Spleen (tissue), 7 donors: ENCODE data around the gene EHHADH.

DNA sequence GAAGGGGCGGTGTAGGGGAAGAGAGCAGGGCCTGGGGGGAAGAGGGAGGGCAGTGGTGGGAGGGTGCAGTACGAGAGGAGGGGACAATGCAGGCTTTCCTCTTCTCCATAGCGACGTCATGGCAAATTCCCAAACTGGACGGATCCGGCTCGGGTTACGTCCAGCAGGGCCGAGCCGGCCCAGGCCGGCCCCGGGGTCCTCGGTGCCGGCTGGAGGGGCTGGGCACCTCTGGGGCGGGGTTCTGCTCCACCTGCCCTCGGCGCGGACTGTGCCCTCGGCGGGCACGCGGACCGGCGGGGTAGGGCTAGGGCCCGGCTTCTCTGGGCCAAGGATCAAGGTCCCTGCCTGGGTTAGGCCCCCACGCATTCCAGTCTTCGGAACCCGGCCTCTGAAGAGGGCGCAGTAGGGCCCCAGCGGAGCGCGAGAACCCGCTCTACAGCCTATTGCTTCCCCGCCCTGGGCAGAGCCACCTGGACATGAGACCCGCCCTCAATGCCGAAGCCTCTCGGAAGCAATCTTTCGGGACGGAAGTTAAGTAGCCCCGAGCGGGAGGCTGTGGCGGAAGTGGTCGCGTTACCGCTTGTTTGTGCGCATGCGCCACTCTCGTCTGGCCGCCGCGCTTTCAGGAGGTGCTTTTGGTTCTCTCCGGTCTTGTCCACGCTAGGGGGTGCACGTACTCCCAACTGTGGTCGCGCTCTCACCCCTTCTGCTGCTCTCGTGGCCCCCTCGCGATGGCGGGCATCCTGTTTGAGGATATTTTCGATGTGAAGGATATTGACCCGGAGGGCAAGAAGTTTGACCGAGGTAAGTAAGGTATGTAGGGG, 1.5 kb downstream of the POLR2H start:
- PRO-cap, 4 experiments: peak in 4 of 4 experiments; most common plus-strand start position 648 of the sequence (in 2); most common minus-strand start position 507 of the sequence (in 4)
- RAMPAGE, long total RNA, 4 experiments: no peak in any of the 4 experiments

- PRO-cap, 4 experiments: no peak in any of the 4 experiments
- RAMPAGE, long total RNA, 4 experiments: no peak in any of the 4 experiments
Observed at GRCh38 chr3:184490961-184491423, 70.6 kb upstream of the EPHB3 start.

GRCh38 chr3:184656455-184656665, 55.5 kb downstream of the MAGEF1 start:
- PRO-cap, 4 experiments: no peak in any of the 4 experiments
- RAMPAGE, long total RNA, 4 experiments: no peak in any of the 4 experiments

- PRO-cap, 4 experiments: peak in 1 of 4 experiments; most common plus-strand start chr3:185153559 (in 1); most common minus-strand start chr3:185153466 (in 1)
- RAMPAGE, long total RNA, 4 experiments: no peak in any of the 4 experiments
Observed at GRCh38 chr3:185153308-185154053, 621 bp upstream of the C3orf70 start.

DNA sequence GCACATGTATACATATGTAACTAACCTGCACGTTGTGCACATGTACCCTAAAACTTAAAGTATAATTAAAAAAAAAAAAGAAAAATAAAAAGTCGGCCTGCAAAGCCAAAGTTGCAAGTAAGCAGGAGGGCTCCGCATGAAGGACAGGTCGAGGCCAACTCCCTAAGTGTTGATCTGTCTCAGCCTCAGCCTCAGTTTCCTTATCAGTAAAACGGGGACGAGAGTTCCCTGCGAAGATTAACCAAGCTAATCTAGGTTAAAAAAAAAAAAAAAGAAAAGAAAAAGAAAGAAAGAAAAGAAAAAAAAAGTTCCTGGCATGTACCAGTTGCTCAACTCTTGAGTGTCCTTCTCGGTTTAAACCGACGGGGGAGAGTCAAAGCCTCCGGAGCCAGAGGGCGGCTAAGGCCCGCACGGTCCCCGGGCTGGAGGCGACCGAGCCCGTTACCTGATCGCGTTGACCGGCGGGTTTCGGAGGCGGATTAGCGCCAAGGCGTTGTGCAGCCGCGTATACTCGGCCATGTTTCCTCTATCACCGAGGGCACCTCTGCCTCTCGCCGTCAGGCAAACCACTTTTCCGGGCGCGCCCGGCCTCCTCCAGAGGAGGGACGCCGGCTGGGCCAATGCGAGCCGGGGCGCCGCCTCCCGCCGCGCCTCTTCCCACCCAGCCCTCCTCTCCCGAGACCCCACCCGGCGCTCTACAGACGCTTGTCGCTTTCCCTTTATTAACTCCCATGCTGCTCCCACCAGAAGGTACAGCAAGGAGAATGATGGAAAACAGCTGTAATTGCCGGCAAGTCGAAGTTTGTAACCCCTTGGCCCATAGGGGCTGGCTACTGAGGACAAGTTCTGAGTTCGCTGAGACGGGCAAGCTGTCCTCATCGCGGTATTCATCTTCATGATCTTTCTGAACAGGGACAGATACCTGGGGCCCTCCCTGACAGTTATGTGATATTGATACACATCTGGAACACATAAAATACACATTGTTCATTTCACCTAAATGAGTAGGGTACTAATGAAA, at the start of gene EHHADH:
Gene EHHADH (minus strand): TSS at position 546 of the 1,021 bp plus-strand sequence.
- PRO-cap, 4 experiments: peak in 4 of 4 experiments; most common plus-strand start position 700 of the sequence (in 2); most common minus-strand start position 546 of the sequence (in 3)
- RAMPAGE, long total RNA, 4 experiments: start-site peak on the minus strand in 3 of 4 experiments, centred at positions 543 to 552 of the sequence, 28 to 41 reads per replicate

DNA sequence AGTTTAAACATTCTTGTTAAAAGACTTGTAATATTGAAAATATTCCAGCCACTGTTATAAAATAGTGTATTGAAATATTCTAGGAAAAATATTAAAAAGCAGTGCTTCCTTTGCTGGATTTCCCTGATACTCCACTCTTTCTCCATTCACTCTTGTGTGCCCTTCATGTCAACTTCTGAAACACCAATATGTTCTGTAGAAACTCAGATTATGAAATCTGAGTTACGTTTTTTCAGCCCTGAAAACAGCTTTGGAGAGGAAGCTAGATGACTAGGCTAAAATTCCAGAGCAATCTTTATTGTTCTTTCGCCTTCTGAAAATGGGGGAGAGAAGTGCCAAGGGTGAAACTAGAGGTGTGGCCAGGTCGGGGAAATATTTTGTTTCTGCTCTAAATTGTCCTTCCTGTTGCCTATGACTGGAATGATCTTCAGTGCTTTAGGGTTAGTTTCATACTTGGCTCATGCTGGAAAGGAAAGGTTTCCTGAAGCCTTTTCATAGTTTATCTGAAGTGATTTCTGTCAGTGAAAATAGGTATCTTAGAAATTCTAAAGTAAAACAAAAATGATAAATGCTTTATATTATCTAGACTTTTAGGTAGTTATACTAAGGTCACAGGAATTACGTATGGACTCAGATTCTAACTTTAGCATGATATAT, 45.9 kb upstream of the MAP3K13 start:
- PRO-cap, 4 experiments: peak in 2 of 4 experiments; most common plus-strand start position 316 of the sequence (in 1); most common minus-strand start position 321 of the sequence (in 2)
- RAMPAGE, long total RNA, 4 experiments: no peak in any of the 4 experiments

- PRO-cap, 4 experiments: no peak in any of the 4 experiments
- RAMPAGE, long total RNA, 4 experiments: no peak in any of the 4 experiments
Observed at GRCh38 chr3:185379017-185379538, 16.1 kb downstream of the MAP3K13 start.

DNA sequence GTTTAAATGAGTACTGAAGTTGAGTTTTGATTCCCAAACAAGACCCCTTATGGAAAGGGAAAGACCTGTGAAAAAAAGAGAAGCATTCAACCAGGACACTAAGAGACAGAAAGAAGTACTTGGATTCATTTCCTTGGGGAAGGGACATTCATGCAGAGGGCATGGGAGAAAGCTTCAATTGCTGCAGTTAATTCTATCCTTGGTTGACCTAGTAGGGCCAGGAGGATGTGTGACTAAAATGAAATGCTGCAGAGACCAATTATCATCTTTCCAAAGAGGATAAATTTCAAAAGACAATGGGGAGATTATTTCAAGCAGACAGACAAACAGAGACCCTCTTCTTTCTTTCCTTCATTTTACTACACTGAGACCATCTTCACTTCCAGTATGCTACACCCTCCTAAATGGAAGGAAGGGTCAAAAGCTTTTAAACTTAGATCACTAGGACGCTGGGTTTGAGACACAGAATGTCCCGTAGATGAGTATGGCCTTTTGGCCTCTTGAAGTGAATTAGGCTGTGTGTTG, 59.7 kb downstream of the TMEM41A start:
- PRO-cap, 4 experiments: no peak in any of the 4 experiments
- RAMPAGE, long total RNA, 4 experiments: no peak in any of the 4 experiments

- PRO-cap, 4 experiments: no peak in any of the 4 experiments
- RAMPAGE, long total RNA, 4 experiments: no peak in any of the 4 experiments
Observed at GRCh38 chr3:185561961-185562520, 9.7 kb upstream of the LIPH start.

DNA sequence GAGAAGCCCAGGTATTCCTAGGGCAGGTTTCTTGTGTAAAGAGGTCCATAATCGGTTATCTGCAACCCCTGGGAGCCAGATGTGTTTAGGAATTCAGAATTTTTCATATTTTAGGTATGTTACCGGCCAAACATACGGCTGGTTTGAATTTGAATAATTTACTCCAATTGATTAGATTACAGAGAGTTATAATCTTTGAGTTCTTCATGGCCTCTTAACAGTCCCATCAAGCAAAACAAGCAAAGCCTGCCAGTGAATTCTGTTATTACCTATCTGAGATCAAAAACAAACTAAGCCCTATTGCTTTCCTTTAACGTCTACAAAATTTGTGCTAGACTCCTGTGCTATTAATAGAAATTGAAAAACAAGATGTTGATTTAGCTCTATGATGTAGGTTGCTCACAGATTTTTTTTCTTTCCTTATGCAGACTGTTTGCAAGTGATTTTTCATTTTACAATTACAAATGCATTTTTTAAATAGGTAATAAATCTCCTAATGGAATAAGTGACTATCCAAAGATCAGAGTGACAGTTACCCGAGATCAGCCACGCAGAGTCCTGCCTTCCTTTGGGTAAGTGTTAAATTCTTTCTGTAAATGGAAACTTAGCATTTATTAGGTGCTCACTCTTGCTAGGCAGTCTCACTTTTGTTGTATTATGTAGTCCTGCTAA, 14.3 kb downstream of the SENP2 start:
- PRO-cap, 4 experiments: no peak in any of the 4 experiments
- RAMPAGE, long total RNA, 4 experiments: no peak in any of the 4 experiments

- PRO-cap, 4 experiments: no peak in any of the 4 experiments
- RAMPAGE, long total RNA, 4 experiments: no peak in any of the 4 experiments
Observed at GRCh38 chr3:185646830-185647205, 60.7 kb downstream of the SENP2 start.

DNA sequence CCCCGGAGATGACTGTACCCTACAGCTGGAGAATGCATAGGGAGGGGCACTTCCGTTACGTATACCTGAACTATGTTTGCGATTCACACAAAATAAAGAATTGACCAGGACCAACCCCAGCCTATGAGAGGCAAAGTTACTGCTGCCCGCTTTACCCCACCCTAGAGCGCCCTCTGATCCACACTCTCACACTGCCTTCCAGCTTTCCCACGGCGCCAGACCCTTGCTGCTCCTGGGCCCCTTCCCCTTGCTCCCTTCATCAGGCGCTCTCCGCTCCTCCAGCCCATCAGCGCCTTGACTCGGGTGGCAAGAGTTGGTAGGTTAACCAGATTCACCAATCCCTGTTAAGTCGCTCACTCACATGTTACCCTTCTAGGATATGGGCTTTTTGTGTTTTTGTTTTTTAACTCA, 96.8 kb downstream of the IGF2BP2 start:
- PRO-cap, 4 experiments: no peak in any of the 4 experiments
- RAMPAGE, long total RNA, 4 experiments: no peak in any of the 4 experiments

GRCh38 chr3:185729385-185729826, 95.4 kb downstream of the IGF2BP2 start:
- PRO-cap, 4 experiments: no peak in any of the 4 experiments
- RAMPAGE, long total RNA, 4 experiments: no peak in any of the 4 experiments

GRCh38 chr3:185745369-185746047, 79.3 kb downstream of the IGF2BP2 start:
- PRO-cap, 4 experiments: no peak in any of the 4 experiments
- RAMPAGE, long total RNA, 4 experiments: no peak in any of the 4 experiments

- PRO-cap, 4 experiments: no peak in any of the 4 experiments
- RAMPAGE, long total RNA, 4 experiments: no peak in any of the 4 experiments
Observed at GRCh38 chr3:185786101-185786573, 38.7 kb downstream of the IGF2BP2 start.

DNA sequence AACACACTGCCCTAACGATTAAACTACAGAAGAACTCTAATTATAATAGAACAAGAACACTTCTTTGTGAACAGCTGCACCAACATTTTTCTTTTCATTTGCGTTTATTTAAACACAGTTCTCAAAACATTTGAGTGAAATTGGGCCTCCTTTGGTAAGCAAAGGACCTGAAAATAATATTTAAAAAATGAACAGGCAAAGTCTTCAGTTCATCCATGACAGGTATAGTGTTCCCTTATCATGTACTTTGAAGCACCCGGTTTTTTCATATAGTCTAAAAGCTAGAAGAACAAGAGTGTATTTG, 21.2 kb downstream of the TRA2B start:
- PRO-cap, 4 experiments: no peak in any of the 4 experiments
- RAMPAGE, long total RNA, 4 experiments: no peak in any of the 4 experiments

GRCh38 chr3:185918924-185919663, 18.7 kb downstream of the TRA2B start:
- PRO-cap, 4 experiments: no peak in any of the 4 experiments
- RAMPAGE, long total RNA, 4 experiments: no peak in any of the 4 experiments

DNA sequence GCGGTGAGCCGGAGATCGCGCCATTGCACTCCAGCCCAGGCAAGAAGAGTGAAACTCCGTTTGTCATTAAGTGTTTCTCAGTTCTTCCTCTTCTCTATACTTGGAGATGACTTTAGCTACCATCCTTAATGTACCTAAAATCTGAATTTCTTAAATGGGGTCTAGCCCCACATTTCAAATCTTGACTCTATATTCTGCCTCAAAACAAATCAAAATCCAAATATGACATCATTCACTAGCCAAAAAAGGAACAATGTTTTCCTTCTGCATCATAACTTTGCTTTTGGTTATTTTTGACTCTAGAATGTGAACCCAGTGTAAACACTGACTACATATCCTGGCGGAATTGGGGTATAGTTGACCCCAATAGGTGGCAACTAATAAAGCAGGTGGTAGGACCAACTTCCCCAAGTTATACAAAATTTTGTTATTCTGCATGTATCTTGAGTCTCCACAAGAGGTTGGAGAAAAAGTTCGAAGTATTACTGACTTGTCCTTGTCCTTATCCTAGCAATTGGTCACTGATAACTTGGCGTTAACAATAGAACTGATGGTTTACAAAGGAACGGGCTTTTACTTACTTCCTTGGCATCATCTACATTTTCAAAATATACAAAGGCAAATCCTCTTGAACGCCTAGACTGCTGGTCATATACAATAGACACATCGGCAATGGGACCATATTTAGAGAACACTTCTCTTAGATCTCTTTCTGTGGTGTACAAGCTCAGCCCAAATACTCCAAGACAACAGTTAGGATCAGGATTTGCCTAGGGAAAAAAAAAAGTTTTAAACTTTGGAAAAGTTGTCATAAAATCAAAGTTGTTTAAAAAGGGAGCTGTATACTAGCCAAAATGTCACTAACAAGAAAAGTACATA, 14.4 kb downstream of the TRA2B start:
- PRO-cap, 4 experiments: no peak in any of the 4 experiments
- RAMPAGE, long total RNA, 4 experiments: no peak in any of the 4 experiments

- PRO-cap, 4 experiments: no peak in any of the 4 experiments
- RAMPAGE, long total RNA, 4 experiments: no peak in any of the 4 experiments
Observed at GRCh38 chr3:185926330-185927318, 11.2 kb downstream of the TRA2B start.

GRCh38 chr3:185943143-185943769, 5.4 kb upstream of the TRA2B start:
- PRO-cap, 4 experiments: no peak in any of the 4 experiments
- RAMPAGE, long total RNA, 4 experiments: no peak in any of the 4 experiments